Pulmonary lymph node (tissue), 1 donor: ENCODE measurements around a stretch of chr17.

- PRO-cap: bidirectional peak, plus-strand start at chr17:28547887, minus-strand start at chr17:28547742
Measured at GRCh38 chr17:28547242-28548132, 4.9 kb downstream of the UNC119 start.

DNA sequence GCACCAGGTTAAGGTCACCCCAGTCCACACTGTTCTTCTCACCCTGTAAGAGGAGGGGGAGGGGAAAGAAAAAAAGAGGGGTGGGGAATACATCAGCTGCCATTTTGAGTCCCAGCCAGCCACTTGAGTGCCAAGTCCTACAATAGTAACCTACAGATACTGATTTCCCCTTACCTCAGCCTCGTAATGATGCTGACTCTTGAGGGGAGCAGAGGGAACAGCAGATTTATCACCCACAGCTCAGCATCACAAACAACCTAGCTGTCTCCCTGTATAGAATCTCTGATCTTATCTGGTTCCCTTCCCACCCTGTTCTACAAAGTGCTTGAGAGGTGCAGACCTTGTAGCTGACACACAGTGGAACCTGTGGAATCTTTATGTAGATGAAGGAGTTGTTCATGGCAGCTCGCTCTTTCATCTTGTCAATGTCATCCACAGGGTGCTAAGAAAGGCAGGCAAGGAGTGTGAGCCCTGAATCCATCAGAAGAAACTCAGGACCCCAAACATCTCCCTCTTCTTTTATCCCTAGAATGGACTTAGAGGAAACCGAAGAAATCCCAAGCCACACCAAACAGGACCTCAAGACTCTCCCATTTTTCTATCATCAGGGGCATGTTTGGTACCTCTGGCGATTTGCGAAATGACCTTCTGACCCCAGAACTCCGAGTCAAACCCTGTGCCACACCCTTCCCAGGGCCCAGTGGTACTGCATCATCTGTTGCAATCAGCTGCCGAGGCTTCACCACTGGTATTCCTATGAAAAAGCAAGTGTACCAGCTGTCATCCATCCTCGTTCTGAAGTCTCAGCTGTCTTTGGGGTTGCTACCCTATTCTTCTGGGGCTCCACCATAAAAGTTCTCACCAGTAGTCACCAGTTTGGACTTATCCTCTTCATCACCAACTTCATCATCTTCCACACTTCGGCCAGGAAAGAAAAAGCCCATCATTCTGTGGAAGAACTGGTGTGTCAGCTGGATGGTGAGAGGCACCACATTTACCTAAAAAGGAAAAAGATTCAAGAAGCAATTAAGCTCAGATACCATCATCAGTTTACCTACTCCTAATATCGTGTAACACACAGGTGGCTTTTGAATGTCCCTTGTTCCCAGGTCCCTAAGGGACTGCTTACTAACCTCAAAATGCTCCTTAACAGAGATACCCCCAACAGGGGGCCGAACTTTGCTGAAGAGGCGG lies 2.2 kb upstream of the RSKR start:
- PRO-cap: no peak

DNA sequence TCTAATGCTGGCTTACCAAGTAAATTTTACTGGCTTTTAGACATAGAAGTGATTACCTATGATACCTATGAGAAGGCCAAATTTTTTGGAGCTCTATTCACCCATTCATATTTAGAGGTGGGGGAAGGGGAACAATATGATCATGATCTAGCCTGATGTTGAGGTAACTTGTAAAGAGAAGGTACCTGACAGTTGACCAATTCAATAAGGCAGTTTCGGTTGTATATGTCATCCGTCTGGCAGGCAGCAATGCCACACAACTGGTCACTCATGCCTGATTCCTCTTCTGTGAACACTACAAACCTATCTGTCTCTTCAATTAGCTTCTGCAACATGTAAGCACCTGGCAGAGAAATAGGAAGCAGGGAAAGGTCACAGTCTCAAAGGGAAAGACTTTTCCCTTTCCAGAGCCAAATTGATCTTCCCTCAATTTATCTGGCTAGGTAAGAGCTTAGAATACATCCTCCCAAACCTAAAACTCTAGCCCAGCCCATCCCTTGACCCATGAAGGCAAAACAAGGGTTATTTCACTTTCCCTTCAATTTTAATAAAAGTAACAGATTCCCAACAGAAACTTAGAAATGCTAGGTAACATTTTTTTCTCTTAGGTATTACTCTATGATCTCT lies 10.2 kb upstream of the RSKR start:
- PRO-cap: no peak

DNA sequence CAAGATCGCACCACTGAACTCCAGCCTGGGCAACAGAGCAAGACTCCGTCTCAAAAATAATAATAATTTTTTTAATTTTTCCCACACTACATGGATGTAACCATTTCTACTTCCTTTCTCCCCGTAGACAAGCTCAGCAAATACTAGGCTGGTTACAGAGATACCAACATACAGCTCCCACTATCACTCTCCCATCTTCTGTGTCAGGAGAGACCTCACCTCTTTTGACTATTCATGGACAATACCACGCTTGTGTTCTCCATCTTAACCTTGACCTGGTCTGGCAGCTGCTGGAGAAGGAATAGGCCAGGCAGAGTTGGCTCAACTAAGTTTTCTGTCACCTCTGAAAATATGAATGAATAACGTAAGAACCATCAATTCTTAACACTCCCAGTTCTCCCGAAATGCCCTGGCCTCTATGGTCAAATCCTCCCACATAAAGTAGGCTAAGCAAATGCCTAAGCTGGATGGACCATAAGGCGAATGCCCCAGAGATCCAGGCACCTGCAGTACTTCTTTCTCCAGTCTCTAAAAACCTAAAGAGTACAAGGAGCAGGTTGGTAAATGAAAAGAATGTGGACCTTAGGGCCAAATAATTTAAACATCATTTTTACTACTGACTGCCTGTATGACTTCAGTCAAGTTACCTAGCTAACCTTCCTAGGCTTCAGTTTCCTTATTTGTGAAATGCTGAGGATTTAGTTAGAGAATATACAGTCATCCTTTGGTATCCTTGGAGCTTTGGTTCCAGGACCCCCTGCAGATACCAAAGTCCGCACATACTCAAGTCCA lies 4.4 kb downstream of the BLTP2 start:
- PRO-cap: no peak

- PRO-cap: no peak
Measured at GRCh38 chr17:28726474-28726763, 386 bp upstream of the TLCD1 start.

GRCh38 chr17:28744746-28744857 lies 791 bp downstream of the TRAF4 start:
- PRO-cap: no peak

- PRO-cap: no peak
Measured at GRCh38 chr17:28871012-28871737, 16.4 kb downstream of the ERAL1 start.

DNA sequence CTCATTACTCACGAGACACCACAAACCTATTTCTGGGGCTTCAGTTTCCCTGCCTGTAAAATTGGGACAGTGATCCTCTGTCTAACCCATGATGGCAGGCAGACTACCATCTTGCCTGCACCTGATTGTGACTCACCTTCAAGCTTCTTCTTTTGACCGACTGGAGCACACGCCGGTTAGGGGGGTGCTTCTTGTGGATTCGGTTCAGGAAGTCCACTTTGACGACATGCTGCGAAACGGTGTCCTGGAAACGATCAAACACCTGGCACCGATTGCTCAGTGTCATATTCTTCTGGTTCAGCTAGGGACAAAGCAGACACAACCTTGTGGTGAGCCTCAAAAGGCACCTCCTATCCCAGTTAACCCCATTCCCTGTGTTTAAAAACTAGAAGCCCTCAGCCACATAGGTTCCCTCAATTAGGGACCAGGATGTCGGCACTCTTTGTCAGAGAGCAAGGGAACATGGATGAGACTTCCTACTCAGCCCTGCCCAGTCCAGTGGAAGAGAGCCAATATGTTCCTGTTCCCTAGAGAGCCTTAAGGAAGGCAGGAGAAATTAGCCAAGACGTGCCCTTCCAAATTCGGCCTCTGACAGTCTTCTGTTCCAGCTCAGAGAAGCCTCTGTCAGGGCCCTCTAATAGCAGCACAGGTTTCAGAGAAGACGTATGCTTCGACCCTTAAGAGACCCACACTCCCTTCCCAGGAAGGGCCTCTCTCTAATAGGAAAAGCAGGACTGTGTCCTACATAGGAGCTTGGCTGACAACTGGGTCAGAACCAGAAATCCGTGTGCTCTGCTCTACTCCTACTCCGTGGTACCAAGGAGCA lies 14.5 kb upstream of the DHRS13 start:
- PRO-cap: no peak

DNA sequence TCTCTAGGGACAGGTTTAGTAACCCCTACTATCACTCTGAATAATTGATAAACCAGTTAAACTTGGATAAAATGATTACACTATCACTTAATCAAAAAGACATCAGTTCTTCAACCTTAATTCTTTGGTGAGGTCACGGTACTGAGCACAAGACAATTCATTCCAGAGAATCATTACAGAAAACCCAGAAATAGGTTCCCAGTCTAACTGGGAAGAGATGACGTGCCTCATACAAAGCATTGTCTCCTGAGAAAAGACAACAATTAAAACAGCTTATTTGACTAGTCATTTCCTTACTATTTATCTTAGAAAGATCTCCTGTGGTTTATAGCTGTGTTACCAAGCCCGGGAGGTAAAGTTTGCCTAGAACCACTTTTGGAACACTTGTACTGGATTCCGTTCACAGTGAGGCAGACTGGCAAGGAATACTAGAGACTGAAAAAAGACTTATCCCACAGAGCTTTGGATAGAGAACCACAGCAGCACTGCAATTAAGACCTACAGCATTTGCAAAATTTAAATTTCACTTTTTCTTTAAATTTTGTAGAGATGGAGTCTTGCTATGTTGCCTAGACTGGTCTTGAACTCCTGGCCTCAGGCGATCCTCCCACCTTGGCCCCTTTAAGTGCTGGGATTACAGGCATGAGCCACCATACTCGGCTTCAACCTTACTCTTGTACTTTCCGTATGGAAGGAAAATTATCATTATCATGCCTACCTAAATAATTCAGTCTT lies 5.0 kb downstream of the PHF12 start:
- PRO-cap: no peak

DNA sequence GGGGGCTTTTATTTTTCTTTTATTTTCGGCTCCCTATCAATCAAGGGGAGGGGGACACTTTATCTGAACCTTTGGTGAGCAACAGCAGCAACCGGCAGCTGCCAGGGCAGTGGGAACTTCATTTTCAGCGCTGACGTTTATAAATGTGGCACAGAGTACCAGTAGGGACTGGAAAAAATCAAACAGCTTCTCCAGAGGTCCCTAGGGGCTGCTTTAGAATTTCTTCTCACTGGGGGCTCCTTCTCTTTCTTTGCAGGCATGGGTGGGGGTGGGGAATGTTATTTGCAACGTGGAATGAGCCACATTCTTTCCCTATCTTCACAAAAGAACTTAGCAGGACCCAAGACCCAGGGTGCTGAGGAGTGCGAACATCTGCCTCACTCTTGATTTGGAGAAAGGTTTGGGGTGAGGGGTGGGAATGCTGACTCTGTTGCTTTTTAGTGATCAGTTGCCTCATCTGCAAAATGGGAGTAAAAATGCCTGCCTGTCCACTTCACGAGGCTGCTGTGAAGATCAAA lies 10.9 kb upstream of the PIPOX start:
- PRO-cap: no peak

- PRO-cap: no peak
Measured at GRCh38 chr17:29116310-29117024, 63.7 kb downstream of the MYO18A start.

- PRO-cap: no peak
Measured at GRCh38 chr17:29131722-29132600, 48.2 kb downstream of the MYO18A start.

DNA sequence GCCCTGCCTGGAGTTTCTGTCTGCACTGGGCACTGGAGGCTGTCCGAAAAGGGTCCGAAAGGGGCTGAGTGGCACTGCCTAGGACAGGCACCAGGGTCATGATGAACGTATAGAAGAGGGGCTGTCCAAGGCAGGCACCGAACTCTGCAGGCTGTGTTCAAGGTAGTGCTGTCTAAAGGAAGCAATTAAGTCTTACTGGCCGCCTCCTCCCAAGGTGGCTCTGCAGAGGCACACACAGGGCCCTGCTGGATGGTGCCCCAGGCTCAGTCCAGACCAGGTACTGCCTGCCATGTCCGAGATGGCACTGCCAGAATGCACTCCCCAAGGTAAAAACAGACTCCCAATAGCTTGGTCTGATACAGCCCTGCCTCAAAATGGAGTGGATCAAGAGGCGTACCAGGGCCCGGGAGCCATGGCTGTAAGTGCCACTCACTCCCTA lies 426 bp upstream of the MYO18A start:
- PRO-cap: no peak

DNA sequence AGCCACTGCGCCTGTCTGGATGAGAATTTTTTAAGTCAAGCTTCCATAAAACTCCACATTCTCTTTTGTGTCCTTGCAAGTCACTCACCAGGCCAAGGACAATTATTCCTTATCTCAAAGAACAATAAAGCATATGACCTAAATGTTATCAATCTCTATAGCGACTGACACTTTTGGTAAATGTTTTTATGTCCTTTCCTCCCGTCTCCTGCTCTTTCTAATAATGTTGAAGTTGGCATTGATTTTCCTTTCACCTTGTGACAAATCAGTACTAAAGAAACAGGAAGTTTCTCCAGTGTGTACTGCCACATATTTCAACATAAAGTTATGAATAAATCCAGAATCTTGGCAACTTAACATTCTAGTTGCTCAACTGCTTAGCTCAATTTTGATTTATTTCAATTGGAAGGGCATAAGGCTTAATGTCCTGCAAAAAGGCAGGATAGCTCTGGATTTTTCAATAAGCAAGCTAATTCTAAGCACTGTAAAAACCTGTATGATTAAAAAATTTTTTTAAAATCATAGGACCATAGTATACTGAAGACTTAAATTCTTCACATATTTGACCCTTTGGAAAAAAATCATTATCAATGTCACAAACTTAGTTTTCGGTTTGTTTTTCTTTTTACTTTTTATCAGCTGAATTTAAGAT lies 8.6 kb downstream of the CRYBA1 start:
- PRO-cap: no peak

DNA sequence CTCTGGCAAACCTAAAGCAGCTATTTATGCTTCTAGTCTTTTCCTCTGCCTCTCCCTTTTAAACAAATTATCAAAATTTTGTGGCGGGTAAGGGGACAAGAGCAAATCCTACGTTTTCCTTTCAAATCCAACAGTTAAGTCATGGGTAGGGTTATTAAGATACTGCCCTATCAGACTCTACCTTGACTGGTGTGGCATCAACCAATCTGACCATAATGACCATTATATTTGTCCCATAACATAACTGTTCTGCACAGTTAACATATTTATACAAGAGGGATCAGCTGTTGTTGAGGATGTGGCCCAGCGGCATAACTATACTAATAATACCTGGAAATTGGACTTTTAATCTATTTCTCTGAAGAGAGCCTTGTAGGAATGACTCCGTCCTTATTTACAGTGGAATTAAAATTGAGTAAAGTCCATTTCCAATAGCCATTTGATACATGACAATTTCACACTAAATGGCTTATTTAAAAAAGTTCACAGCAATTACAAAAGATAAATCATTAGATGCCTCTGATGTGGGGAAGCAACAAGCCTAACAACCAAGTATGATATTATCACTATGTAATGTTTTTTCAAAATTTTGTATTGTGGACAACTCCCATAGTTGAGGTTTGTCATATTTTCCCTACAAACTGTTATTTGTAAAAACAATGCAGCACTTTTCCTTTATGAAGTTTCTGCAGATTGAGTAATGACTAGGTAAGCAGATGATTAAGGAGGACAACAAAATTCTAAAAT lies 13.6 kb downstream of the CRYBA1 start:
- PRO-cap: no peak

GRCh38 chr17:29277271-29277603 lies 16.7 kb downstream of the NUFIP2 start:
- PRO-cap: no peak

DNA sequence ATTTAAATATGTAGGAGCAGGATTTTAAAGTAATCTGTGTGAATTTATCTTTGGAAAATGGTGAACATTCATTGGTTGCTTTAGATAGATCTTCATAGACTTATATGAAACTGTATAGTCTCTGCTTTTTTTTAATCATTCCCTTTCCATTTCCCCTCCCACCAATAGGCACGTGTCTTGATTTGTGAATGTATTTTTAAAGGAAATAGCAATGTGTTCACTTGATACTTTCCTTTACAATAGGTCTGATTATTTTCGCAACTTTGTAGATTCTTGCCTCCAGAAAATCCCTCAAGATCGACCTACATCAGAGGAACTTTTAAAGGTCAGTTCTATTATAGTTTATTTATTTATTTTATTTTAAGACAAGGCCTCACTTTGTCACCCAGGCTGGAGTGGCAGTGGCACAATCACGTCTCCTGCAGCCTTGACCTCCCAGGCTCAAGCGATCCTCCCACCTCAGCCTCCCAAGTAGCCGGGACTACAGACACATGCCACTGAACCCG lies 75.2 kb downstream of the ABHD15 start:
- PRO-cap: no peak

DNA sequence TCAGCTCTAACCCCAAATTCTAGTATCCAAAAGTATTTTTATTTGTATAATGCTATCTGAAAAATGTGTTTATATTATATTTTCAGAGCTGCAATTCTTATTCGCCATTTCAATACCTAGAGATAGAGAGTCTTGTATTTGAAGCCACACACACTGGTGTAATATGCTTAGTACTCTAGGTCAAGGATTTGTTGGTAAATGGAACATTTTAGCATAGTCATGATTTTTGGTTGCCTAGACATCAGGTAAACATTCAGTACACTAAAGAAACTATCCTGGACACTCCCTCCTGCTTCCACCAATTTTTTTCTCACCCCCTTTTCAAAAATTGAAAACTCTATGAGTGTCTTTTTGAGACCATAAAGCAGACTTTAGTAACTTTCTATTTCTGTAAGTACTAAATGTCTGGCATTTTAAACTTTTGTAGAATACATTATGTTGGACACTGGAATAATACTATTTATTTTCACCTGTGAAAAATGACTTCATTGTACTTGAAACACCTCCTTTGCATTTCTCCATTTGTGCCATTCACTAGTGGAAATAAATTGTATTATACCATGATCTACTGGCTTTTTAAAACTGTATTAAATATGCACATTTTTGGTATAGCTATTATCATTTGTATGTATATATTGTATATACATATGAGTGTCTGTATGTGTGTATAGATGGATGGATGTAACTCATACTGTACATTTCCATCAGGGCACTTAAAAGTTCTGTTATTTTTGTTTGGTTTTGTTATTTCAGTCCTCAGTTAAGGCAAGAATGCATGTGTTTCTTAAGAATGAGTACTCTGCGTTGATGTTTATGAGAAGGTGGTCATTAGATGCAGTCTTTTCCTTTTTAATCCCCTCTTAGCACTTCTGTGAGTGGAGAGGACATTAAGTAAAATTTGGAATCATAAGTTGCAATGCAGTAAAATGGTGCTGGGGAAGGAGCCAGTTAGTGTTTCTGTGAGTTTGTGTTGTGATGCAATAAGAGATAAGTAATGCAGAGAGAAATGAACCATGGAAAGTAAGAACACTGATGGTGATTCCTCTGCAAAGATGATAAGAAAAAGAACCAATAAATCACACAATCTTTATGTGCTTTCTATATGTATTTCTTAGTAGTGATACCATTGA lies 20.4 kb downstream of the ABHD15 start:
- PRO-cap: no peak

DNA sequence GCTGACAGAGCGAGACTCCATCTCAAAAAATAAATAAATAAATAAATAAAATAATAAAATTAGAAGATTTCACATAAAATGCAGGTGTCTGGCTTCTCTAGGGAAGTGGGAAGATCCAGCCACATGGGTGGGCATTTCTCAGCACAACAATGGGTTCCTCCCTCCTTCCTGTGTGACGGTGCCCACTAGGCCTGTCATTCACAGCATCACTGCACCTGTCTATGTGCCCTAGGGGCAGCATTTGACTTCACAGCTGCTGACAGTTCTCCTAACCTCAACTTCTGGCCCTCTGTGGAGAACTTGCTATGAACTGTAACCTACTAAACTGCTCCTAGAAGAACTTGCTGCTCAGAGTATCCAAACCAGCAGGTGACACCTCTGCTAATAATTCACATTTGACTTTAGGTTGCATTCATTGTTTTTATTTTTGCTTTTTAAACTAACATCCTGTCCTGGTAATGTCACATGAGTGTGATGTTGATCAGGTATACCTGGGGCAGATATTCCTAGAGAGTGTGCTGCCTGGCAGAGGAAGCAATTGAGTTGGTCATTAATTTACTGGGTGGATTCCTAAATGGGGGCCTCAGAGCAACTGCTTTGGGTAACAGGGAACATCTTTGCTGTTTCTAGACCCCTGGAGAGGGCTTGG lies 2.9 kb downstream of the ABHD15 start:
- PRO-cap: no peak

DNA sequence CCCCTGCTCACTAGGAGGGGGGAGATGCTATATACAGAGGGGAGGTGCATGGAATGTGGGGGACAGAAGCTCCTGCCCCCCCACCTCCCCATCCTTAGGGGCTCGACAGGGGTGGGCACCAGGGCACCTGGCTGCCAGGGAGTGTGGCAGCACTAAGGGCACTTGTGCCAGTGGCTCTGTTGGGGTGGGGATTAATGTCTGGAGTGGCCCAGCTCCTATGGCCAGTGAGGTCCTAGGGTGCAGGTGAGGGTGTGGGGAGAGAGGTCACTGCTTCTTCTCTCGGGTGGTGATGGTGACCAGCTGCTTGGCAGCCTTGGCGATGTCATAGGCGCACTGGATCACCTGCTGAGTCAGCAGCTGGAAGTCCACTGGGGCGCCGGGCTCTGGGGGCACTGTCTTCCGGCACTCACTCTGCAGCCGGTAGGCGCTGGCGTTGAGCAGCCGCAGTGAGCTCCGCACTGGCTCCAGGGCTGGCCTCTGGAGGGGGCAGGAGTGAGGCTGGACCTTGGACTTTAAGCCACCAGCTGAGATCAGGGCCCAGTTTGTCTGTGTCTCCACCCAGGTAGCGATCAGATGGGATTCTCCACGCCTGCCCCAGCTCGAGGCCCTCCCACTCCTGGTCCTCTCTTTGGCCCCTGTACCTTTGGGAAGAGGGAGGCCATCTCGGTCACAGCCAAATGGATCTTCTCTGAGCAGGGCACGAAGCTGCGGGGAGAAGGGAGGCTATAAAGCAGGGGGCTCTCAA lies 6.1 kb downstream of the TP53I13 start:
- PRO-cap: no peak